Hair follicular keratinocyte (primary cell): ENCODE measurements around a stretch of chr11.

DNA sequence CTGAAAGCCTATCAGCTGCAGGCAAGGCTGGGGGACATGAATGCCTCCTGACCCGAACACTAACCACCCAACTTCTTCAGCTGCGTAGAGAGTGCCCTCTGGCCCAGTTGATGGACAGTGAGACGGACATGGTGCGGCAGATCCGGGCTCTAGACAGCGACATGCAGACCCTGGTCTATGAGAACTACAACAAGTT lies 802 bp downstream of the VPS51 start:
- RAMPAGE, long total RNA = no peak

- RAMPAGE, long total RNA = no peak
Measured at GRCh38 chr11:65115650-65116056, 1.8 kb downstream of the ZNHIT2 start.

- RAMPAGE, long total RNA = no peak
Measured at GRCh38 chr11:65165720-65166330, 4.2 kb upstream of the SPDYC start.

GRCh38 chr11:65220705-65221372 lies 39.1 kb downstream of the CAPN1 start:
- RAMPAGE, long total RNA = no peak

- RAMPAGE, long total RNA = no peak
Measured at GRCh38 chr11:65370847-65371614, 11.4 kb downstream of the SLC25A45 start.

- RAMPAGE, long total RNA = no peak
Measured at GRCh38 chr11:65380482-65381209, 1.8 kb downstream of the SLC25A45 start.

DNA sequence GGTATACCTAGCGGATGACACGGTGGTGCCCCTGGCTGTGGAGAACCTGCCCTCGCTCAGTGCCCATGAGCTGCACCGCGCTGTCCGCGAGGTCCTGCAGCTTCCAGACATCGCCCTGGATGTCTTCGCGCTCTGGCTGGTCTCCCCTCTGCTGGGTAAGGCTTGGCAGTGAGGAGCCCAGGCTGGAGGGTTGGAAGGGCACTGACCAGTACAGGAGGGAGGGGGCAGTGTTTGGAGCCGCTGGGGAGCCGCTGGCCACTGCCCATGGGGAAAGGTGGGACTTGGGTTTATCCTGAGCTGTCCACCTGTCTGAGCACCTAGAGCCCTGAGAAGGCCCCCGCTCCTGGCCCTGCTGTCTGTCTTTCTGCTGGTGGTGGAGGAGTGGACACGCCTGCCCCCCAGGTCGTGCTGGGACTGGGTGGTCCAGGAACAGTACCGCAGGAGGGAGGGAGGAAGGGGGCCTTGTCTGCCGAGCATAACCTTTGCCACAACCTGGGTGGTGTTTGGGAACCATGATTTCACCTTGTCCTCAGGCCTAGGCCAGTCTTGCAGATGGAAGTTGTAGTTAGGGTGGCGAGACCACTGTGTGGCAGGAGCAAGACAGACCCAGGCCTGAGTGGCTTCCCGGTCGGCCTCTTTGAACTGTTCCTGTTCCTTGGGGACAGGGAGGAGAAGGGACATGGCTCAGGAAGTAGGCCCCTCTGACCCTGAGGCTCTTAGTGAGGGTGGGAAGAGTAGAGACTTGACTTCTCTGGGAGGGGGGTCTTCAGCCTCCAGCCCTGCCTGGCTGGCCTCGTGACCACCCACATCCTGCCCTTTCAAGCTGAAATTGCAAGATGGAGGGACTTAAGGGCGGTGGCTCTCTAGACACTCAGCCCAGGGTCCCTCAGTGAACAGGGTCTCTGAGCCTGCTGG lies 3.2 kb downstream of the FRMD8 start:
- RAMPAGE, long total RNA = no peak

- RAMPAGE, long total RNA = no peak
Measured at GRCh38 chr11:65394479-65394678, 7.9 kb downstream of the FRMD8 start.

- RAMPAGE, long total RNA = no peak
Measured at GRCh38 chr11:65423668-65423902, 37.1 kb downstream of the FRMD8 start.

- RAMPAGE, long total RNA = no peak
Measured at GRCh38 chr11:65425796-65426575, 39.5 kb downstream of the FRMD8 start.

GRCh38 chr11:65432042-65432923 lies 45.8 kb downstream of the FRMD8 start:
- RAMPAGE, long total RNA = no peak

GRCh38 chr11:65435580-65436404 lies 49.4 kb downstream of the FRMD8 start:
- RAMPAGE, long total RNA = no peak

GRCh38 chr11:65488805-65488992 lies 36.2 kb upstream of the SCYL1 start:
- RAMPAGE, long total RNA = no peak

DNA sequence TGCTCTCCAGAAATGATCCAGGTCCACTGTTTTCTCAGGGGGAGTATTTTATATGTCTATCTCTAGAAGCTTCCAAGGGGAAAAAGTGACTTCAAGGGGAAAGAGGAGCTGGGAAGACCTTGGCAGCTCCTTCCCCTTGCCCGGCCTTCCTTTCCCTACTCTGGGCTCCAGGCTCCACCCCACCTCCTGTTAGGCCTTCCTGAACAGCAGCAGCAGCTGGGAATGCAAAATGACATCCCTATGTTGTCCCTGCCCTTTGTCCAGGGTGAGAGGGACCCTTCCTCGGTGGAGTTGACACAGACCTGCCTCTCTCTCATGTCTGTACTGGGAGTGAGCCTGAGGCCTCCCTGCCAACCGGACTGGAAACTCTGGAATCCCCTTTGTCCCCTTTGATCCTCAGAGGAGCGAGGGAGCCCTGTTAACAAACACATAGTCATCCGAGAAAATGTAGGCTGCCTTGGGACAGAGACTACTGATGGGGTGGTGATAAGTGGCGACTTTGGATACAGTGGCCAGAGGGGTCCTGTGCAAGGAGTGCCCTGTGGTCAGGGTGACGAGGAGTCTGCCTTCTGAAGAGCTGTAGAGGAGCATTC lies 35.1 kb upstream of the SCYL1 start:
- RAMPAGE, long total RNA = no peak

GRCh38 chr11:65491551-65492549 lies 33.0 kb upstream of the SCYL1 start:
- RAMPAGE, long total RNA = no peak

GRCh38 chr11:65492550-65493652 lies 32.0 kb upstream of the SCYL1 start:
- RAMPAGE, long total RNA = no peak

DNA sequence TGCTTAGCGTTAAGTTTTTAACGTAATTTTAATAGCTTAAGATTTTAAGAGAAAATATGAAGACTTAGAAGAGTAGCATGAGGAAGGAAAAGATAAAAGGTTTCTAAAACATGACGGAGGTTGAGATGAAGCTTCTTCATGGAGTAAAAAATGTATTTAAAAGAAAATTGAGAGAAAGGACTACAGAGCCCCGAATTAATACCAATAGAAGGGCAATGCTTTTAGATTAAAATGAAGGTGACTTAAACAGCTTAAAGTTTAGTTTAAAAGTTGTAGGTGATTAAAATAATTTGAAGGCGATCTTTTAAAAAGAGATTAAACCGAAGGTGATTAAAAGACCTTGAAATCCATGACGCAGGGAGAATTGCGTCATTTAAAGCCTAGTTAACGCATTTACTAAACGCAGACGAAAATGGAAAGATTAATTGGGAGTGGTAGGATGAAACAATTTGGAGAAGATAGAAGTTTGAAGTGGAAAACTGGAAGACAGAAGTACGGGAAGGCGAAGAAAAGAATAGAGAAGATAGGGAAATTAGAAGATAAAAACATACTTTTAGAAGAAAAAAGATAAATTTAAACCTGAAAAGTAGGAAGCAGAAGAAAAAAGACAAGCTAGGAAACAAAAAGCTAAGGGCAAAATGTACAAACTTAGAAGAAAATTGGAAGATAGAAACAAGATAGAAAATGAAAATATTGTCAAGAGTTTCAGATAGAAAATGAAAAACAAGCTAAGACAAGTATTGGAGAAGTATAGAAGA lies 25.5 kb upstream of the SCYL1 start:
- RAMPAGE, long total RNA = no peak

GRCh38 chr11:65505500-65505726 lies 19.5 kb upstream of the SCYL1 start:
- RAMPAGE, long total RNA = no peak

GRCh38 chr11:65526163-65526522 lies 1.3 kb downstream of the SCYL1 start:
- RAMPAGE, long total RNA = no peak

- RAMPAGE, long total RNA = no peak
Measured at GRCh38 chr11:65544803-65545290, 13.3 kb downstream of the LTBP3 start.